Measurements from ENCODE around the gene CTBP1.

- RRBS, result 88% methylated on average over 3 of the region's 23 CpGs
CAGE:
- cytosol, long polyA plus RNA, result no peak
- long polyA plus RNA, result no peak
- nucleus, long polyA plus RNA, result no peak
Observed at GRCh38 chr4:1021554-1022205, 10.3 kb downstream of the FGFRL1 start.

DNA sequence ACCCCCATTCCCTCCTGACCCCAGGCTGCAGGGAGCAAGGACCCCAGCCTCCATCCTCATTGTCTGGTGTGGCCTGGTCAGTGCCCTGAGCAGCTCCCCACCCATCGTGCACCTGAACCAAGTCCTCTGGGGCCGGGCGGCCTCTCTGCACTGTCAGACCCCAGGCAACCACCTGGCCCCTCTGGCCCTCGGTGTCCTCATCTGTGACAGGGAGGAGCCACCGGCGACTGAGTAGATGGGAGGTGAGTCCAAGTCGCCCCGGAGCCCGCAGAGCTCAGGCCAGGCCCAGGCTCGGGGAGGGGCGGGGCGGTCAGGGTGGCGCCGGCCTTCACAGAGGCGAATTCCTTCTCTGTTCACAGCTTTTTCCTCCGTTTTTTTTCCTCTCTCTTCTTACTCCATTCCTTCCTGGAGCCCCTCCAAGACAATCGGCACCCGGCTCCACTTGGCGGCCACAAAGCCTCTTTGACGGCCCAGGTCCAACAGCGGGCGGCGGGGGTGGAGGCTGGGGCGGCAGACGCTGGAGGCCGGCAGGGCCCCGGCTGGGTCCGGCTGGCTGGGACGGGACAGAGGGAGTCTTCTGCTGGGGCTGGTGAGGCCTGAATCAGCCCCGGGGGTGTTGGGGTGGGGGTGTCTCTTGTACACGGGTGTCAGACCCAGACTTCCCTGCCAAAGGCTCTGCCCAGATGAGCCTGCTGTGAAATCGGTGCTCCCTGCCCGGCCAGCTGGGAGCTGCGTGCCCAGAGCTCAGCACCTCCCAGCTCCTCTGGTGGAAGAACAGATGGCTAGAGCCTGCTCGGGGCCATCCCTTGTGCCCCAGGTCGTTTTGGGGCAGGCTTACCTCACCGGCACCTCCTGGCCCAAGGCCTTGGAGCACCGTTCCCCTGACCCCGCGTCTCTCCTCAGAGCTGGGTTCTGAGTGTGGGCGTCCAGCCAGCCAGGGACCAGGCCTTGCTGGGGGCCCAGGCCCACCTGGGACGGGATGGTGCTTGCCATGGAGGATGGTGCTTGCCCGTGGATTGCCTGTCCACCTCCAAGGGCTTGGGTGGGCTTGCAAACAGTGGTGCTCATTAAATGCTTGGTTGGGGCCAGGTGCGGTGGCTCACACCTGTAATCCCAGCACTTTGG, 22.6 kb downstream of the FGFRL1 start:
- RRBS, result 81% methylated on average over 20 of the region's 44 CpGs
CAGE:
- cytosol, long polyA plus RNA, result no peak
- long polyA plus RNA, result no peak
- nucleus, long polyA plus RNA, result no peak

- RRBS, result 81% methylated on average over 1 of the region's 39 CpGs
CAGE:
- cytosol, long polyA plus RNA, result no peak
- long polyA plus RNA, result no peak
- nucleus, long polyA plus RNA, result no peak
Observed at GRCh38 chr4:1046514-1047130, 35.2 kb downstream of the FGFRL1 start.

DNA sequence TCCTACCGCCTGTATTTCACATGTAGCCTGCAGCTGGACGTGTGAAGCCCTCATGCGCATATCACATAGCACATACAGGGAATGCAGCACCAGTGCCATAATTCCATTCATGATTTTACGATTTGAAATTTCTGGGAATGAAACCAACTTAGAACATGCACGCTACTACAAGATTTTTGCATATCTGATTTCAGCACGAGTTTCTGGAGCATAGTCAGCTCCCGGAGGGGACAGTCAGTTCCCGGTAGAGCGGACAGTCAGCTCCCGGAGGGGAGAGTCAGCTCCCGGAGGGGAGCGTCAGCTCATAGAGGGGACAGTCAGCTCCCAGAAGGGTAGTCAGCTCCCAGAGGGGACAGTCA, 41.8 kb downstream of the FGFRL1 start:
- RRBS, result 84% methylated on average over 2 of the region's 12 CpGs
CAGE:
- cytosol, long polyA plus RNA, result no peak
- long polyA plus RNA, result no peak
- nucleus, long polyA plus RNA, result no peak

DNA sequence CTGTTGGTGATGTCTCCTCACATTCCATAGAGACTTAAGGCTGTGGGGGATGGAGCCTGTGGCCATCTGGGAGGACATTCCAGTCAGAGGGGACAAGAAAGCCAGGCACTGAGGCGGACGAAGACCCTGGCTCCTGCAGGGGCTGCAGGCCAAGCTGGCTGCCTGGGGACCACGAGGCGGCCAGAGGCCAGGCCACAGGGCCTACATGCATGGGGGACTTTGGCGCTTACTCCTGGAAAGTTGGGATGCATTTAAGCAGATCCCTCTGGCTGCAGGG, 7.6 kb downstream of the RNF212 start:
- RRBS, result no CpG with 5 or more reads among the region's 5 CpGs
CAGE:
- cytosol, long polyA plus RNA, result no peak
- long polyA plus RNA, result no peak
- nucleus, long polyA plus RNA, result no peak

DNA sequence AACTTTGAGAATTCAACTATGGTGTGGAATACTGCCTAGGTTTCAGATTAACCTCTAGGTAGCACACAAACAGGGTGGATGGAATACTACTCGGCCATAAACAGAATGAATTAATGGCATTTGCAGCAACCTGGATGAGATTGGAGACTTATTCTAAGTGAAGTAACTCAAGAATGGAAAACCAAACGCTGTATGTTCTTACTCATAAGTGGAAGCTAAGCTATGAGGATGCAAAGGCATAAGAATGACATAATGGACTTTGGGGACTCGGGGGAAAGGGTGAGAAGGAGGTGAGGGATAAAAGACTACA, 14.5 kb upstream of the RNF212 start:
- RRBS, result no CpG with 5 or more reads among the region's 3 CpGs
CAGE:
- cytosol, long polyA plus RNA, result no peak
- long polyA plus RNA, result no peak
- nucleus, long polyA plus RNA, result no peak

- RRBS, result no CpG with 5 or more reads among the region's 7 CpGs
CAGE:
- cytosol, long polyA plus RNA, result no peak
- long polyA plus RNA, result no peak
- nucleus, long polyA plus RNA, result no peak
Observed at GRCh38 chr4:1192505-1192860, 20.1 kb upstream of the SPON2 start.

DNA sequence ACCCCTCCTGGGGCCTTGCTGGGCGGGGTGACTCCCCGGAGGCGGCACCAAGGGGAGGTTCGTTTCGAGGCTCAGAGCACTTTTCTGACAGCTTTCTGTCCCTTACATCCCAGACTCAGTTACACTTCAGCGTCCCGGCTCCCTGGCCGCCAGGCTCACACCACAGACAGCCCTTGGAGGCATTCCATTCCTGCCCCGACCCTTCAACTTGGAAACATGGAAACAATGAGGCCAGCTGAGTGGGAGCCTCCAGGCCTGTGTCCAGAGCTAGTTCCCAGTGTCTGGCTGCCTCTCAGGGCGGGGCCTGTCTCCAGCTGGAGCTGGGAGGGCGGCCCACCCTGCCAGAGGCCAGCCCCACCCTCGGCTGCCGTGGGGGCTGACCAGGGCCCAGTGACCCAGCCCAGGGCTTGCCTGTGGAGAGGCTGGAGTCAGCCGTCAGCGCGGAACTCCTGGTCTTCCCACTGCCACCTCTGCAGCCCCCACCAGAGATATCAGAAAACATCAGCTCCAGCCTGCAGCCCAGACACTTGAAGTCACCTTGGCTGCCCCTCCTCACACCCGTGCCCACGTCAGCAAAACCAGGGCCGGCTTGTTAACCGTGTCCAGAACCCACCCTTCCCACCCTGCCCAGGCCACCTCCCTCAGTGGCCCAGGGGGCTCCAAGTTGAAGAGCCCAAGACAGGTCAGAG, 37.5 kb upstream of the SPON2 start:
- RRBS, result 73% methylated on average over 6 of the region's 20 CpGs
CAGE:
- cytosol, long polyA plus RNA, result no peak
- long polyA plus RNA, result no peak
- nucleus, long polyA plus RNA, result no peak

DNA sequence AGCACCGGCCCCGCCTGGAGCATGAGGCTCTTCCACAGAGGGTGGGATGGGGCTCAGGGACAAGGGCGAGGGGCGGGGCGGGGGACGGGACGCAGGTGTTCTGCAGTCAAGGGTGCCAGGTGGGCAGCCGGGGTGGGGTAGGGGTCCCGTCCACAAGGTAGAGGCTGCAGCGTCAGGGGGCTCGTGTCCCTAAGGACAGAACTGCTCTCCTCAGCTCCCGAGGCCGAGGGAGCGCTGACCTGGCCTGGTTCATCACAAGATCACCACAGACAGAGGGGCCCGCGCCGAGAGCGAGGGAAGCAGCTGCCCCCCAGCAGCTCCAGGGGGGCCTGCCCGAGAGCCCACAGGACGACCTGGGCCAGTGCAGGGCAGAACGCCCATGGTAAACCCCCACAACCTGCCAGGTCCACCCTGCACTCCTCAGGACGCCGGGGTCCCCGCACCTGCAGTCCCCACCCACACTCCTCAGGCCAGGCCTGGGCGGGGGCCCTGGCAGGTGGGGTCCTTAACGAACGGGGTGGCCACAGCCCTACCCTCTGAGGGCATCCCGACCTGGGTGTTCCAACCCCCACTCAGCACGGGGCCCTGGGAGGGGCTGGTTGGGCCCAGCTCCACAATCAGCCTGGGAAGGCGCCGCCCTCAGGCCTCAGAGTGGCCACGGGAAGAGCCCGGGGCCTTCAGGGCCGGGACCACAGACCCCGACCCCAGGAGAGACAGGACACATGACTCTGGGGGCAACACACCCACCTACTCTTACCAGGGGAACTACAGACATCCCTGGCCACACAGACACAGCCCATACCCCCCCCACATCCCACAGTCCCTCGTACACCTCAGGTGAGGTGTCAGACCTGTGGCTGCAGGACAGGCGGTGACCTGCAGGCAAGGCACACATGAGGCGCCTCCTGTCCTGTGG, 26.5 kb downstream of the CTBP1 start:
- RRBS, result no CpG with 5 or more reads among the region's 38 CpGs
CAGE:
- cytosol, long polyA plus RNA, result no peak
- long polyA plus RNA, result no peak
- nucleus, long polyA plus RNA, result no peak

- RRBS, result 82% methylated on average over 3 of the region's 12 CpGs
CAGE:
- cytosol, long polyA plus RNA, result no peak
- long polyA plus RNA, result no peak
- nucleus, long polyA plus RNA, result no peak
Observed at GRCh38 chr4:1246867-1247266, 2.1 kb downstream of the CTBP1 start.

DNA sequence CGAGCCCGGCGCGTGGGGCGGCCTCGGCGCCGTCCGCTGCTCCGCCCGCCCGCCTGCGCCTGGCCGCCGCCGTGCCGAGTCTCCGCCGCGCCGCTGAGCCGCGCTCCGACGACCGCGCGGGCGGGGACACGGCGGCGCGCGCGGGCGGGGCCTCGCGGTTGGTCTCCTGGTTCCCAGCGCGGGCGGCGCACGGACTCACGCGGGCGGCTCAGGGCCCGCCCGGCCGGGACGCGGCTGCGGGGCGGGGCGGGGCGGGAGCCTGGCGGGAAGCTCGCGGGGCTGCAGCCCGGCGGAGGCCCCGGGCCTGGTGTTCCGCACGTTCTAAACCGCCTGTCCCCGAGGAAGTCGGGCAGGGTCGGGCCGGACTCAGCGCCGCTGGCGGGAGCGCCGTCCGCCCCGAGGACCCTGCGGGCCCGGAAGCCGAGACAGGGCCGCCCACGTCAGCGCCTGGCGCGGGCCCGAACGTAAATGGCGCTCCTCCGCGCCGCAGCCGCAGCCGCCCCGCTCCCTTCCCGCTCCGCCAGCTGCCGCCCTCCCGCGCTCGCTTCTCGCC, at the start of gene CTBP1:
Gene CTBP1 (minus strand): TSS at position 122 of the 553 bp plus-strand sequence.
- RRBS, result 1% methylated on average over 28 of the region's 99 CpGs
CAGE:
- cytosol, long polyA plus RNA, result start-site peak on the minus strand centred at position 66 of the sequence, 141 bp wide, 149 reads
- long polyA plus RNA, result start-site peak on the minus strand centred at position 116 of the sequence, 138 bp wide, 147 and 112 reads in 2 replicates
- nucleus, long polyA plus RNA, result no peak

GRCh38 chr4:1294473-1295532, 5.1 kb downstream of the MAEA start:
- RRBS, result no CpG with 5 or more reads among the region's 31 CpGs
CAGE:
- cytosol, long polyA plus RNA, result no peak
- long polyA plus RNA, result no peak
- nucleus, long polyA plus RNA, result no peak

GRCh38 chr4:1297743-1298182, 8.1 kb downstream of the MAEA start:
- RRBS, result no CpG with 5 or more reads among the region's 12 CpGs
CAGE:
- cytosol, long polyA plus RNA, result no peak
- long polyA plus RNA, result no peak
- nucleus, long polyA plus RNA, result no peak

GRCh38 chr4:1330598-1331189, 16.3 kb upstream of the UVSSA start:
- RRBS, result no CpG with 5 or more reads among the region's 20 CpGs
CAGE:
- cytosol, long polyA plus RNA, result no peak
- long polyA plus RNA, result no peak
- nucleus, long polyA plus RNA, result no peak

GRCh38 chr4:1339238-1340186, 7.5 kb upstream of the UVSSA start:
- RRBS, result no CpG with 5 or more reads among the region's 60 CpGs
CAGE:
- cytosol, long polyA plus RNA, result no peak
- long polyA plus RNA, result no peak
- nucleus, long polyA plus RNA, result no peak

GRCh38 chr4:1541637-1542382, 135.6 kb upstream of the NKX1-1 start:
- RRBS, result no CpG with 5 or more reads among the region's 29 CpGs
CAGE:
- cytosol, long polyA plus RNA, result no peak
- long polyA plus RNA, result no peak
- nucleus, long polyA plus RNA, result no peak

DNA sequence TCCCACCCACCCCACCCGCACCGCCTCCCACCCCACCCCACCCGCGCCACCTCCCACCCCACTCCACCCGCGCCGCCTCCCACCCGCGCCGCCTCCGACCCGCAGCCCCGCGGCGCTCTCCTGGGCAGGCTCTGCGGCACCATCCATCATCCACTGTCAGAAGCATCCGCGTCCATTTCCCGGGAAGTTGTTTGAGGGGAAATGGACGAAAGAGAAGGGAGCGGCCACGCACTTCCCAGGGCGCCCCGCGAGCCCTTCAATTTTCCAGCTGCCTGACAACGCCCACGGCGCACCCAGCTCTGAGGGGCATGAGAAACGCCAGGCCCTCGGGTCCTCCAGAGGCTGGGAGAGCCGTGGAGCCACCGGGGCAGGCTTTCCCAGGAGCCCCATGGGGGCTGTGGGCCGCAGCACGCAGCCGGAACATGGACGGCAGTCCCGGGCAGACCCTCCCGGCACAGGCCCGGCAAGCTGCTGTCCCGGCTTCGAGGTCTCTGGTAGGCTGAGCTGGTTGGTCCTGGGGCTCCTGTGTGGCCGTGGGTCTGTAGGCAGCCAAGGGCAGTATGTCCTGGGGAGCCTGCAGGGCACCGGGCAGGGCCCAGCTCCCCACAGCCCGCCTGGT, 115.3 kb downstream of the FAM53A start:
- RRBS, result 88% methylated on average over 6 of the region's 44 CpGs
CAGE:
- cytosol, long polyA plus RNA, result no peak
- long polyA plus RNA, result no peak
- nucleus, long polyA plus RNA, result no peak

DNA sequence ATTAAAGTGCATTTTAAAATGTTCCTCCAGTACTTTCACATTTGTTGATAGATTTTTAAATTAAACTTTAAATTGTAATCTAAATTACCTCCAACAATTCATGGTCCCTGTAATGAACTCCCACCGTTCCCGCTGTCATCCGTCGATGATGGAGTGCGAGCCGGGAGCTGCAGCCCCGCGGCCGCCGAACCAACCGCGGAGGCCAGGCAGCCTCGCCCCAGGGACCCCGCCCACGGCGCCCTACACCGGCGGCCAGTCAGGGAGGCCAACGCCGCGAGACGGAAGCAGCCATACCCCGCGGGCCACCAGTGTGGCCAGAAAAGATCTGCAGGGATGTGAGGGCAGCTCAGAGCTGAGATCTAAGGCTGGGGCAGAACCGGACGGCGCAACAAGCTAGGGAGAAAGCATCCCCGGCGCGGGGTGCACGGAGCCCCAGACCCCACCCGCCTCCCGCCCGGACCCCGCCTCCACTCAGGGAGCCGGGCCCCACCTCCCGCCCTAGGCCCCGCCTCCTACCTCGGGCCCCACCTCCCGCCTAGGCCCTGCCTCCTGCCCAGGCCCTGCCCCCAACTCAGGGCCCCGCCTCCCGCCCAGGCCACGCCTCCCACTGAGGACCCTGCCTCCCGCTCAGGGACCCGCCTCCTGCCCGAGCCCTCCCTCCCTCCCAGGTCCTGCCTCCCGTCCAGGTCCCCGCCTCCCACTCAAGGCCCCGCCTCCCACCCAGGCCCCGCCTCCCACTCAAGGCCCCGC, 103.9 kb downstream of the FAM53A start:
- RRBS, result 2% methylated on average over 18 of the region's 51 CpGs
CAGE:
- cytosol, long polyA plus RNA, result no peak
- long polyA plus RNA, result no peak
- nucleus, long polyA plus RNA, result no peak

DNA sequence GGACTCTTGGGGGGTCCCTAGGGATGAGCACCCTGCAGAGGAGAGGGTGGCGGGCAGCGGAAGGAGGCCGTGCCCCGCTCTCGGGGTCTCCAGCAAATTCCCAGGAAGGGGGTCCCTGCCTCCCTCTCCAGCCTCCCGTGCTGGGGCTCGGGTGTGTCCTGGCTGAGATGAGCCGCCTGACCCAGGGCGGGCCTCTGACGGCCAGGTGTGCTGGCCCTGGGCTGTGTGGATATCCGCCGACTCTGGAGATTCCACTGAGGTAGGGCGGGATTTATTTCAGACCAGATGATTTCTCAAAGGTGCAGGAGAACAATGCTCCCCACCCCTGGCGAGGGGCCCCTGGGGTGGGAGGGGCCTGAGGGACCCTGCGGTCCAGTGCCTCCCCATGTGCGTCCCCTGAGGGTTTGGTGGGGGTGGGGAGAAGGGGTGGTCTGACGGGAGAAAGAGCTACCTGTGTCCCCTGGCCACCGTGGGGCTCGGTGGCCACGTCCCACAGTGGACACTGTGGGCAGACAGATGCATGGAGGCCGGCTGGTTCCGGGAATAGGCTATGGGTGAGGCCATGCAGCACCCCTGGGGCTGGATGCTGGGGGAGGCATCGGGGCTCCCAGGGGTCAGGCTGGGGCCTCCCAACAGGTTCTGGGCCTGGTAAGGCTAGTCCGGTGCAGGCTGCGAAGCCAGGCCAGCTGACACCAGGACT, 971 bp upstream of the FAM53A start:
- RRBS, result no CpG with 5 or more reads among the region's 25 CpGs
CAGE:
- cytosol, long polyA plus RNA, result no peak
- long polyA plus RNA, result no peak
- nucleus, long polyA plus RNA, result no peak

GRCh38 chr4:1711012-1711883, 871 bp downstream of the SLBP start:
- RRBS, result under 1% methylated on average over 17 of the region's 57 CpGs
CAGE:
- cytosol, long polyA plus RNA, result no peak
- long polyA plus RNA, result no peak
- nucleus, long polyA plus RNA, result no peak

Measured in H1 (cell line).